ENCODE measurements around a stretch of chr2.

DNA sequence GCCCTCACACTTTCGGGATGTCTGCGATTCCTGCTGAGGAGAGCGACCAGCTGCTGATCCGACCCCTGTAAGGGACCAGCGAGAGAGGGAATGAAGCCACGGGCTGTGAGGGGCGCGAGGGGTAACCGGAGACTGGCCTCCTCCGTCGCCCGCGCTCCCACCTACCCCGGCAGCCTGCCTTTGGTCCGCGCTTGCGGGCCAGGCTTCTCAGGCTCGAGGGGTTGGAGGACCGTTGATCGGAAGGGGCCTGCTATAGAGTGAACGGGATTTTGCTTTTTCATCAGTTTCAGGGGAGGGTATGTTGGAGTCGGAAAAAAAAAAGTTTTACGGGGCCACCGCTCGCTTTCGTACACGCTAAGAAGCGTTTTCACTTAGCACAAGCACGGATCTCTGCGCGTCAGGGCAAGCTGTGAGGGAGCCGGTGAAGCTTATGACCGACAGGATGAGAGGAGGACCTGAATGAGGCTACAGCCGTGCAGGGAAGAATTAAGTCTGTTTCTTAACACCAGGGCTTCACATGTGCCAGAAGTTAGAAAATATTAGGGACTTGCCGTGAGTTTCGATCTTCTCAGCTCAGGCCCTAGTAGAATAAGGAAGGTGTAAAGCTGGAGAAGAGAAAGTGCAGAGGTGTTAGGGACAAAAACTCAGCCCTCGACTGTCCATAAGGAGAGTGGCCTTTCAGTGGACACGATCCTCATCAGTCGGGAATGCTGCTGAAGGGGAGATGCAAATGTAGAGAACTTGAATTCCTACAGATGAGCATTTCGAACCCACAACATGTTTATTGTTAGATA is 500 bp downstream of the CPSF3 start:
- RRBS = 2% methylated on average over 6 of the region's 40 CpGs

DNA sequence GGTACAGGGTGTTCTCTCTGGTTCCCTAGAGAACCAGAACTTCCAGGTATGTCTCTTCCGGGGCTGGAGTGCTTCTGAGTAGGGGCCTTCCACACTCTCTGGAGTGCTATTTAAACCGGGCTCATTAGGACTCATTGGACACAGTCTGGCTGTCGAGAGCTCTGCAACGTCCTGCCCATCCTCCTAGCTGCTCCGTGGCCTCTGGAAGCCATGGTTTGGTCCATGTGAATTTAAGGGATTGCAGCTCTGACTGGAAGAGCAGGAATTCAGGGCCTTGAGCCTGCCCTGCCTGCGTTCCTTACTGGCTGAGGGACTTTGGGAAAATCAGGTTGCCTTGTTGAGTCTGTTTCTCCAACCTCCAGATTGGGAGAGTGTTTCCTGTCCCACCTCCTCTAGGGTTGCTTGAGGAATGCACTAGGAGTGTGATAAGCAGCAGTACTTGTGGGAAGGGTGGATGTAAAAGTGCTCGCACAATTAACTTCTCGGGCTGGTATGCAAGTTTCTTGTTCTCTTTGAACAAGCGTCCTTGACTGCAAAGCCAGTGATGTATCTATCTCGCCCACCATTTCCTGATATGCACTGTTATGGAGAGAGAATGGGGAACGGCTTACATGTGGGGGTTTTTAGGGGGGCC is 84.4 kb upstream of the YWHAQ start:
- RRBS = 83% methylated on average over 1 of the region's 11 CpGs

DNA sequence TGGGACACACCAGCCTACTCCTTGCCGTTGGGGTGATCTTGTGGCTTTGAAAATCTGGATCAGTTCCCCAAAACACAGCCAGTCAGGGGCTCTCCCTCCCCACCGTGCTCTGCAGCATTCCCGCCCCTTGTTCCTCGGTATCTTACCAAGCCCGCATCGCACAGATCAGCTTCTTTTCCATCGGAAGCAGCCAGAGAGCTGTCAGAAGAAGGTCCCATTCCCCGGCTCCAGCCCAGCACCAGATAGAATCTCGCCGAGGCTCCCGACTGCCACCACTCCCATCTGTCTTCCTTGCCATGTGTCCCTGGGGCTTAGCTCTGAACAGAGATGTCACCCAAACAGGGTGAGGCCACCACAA is 70.3 kb upstream of the TAF1B start:
- RRBS = no CpG with 5 or more reads among the region's 11 CpGs

DNA sequence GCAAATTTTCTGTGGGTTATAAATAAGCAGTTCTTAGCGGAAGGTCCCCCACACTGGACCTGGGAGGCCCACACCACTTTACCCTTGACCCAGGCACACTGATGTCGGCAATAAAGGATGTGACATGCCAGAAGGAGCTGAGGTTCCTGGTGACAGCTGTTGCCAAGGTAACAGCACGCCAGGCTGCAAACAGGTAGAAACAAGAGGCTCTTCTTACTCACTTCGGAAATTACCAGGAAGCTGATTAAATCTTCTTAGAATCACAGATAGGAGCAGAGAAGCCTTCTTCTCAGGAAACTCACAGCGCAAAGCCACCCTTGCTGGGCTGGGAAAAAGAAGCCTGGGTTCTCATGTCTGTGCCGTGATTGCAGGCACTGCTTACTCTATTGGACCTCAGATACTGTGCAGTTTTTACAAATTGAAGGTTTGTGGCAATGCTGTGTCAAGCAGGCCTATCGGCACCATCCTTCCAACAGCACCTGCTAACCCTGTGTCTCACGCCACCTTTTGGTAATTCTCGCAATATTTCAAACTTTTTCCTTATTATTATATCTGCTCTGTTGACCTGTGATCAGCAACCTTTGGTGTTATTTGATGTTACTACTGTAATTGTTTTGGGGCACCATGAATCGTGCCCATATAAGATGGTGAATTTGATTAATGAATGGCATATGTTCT is 61.0 kb upstream of the TAF1B start:
- RRBS = no CpG with 5 or more reads among the region's 10 CpGs

DNA sequence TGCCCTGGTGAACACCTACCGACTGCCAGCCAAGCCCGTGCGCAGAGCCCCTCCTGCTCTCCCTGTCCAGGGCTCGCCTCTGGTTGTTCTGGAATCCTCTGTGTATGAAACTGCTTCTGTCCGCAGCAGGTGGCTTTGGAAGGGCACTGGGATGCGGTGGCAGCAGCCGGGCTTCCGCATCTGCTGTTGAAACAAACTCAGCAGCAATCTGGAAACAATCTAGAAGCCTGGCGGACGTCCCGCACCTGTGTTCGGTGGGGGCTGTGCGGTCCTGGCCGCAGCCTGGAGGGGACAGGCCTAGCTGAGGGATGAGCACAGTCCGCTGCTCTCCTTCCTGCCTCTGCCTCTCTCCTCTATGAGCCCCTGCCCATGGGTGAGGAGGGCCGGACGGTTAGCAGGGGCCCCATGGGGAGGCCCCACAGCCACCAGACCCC is 34.0 kb upstream of the KLF11 start:
- RRBS = no CpG with 5 or more reads among the region's 17 CpGs

DNA sequence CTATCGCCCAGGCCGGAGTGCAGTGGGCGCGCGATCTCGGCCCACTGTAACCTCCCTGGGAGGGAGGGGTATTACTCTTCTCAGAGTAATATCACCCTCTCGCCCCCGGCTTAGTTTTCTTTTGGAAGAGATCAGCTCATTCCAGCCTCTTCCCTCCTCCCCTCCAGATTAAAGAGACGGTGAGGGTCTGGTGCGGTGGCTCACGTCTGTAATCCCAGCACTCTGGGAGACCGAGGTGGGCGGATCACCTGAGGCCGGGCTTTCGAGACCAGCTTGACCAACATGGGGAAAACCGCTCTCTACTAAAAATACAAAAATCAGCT is 1.3 kb downstream of the KLF11 start:
- RRBS = 11% methylated on average over 7 of the region's 16 CpGs

GRCh38 chr2:10241660-10242141 is 61.0 kb upstream of the HPCAL1 start:
- RRBS = no CpG with 5 or more reads among the region's 13 CpGs

- RRBS = no CpG with 5 or more reads among the region's 13 CpGs
These were observed 30.9 kb upstream of the HPCAL1 start for GRCh38 chr2:10271781-10272311.

DNA sequence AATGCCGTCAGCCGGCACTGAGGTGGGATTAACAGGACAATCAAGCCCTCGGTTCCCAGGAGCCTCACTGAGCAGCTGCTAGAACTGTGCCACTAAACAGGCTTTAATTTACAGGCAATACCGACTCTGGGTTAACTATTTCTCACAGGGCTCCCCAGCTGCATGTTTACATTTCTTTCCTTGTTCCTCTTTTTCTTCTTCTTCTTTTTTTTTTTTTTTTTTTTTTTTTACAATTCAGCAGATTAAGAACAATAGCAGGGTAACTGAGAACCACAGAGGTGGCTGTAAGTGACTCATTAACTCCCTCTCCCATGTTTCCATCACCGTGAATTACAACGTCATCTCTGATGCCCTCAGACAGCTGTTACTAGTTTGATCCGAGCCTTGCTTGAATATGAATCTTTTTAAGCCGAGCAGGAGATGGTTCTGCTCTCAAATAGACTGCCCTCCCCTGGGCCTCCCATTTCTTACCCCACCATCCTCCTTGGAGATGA is 37.8 kb downstream of the ODC1 start:
- RRBS = no CpG with 5 or more reads among the region's 8 CpGs

GRCh38 chr2:10448965-10449812 is 1.1 kb upstream of the ODC1 start:
- RRBS = 0% methylated on average over 2 of the region's 29 CpGs

- RRBS = no CpG with 5 or more reads among the region's 10 CpGs
These were observed 2.4 kb upstream of the ODC1 start for GRCh38 chr2:10450475-10450964.

DNA sequence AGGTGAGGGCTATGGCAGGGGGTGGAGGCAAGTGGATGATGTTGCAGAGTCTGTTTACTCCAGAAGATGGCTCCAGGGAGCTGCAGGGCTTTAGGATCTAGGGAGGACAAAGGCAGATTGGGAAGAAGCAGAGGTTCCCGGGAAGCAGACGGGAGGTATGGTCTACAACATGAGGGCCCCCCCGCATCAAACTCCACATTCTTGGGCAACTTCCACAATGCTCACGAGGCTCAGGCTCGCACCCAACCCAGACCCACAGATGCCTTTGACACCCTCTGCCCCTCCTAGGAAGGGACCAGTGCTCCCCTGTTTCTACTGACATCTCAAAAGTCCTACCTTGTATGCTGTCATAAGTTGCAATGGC is 12.0 kb upstream of the ATP6V1C2 start:
- RRBS = no CpG with 5 or more reads among the region's 5 CpGs

- RRBS = no CpG with 5 or more reads among the region's 3 CpGs
These were observed 15.6 kb downstream of the PDIA6 start for GRCh38 chr2:10796852-10797600.

GRCh38 chr2:10843986-10844749 is 31.6 kb upstream of the PDIA6 start:
- RRBS = no CpG with 5 or more reads among the region's 17 CpGs

GRCh38 chr2:10847006-10847581 is 34.5 kb upstream of the PDIA6 start:
- RRBS = no CpG with 5 or more reads among the region's 8 CpGs

DNA sequence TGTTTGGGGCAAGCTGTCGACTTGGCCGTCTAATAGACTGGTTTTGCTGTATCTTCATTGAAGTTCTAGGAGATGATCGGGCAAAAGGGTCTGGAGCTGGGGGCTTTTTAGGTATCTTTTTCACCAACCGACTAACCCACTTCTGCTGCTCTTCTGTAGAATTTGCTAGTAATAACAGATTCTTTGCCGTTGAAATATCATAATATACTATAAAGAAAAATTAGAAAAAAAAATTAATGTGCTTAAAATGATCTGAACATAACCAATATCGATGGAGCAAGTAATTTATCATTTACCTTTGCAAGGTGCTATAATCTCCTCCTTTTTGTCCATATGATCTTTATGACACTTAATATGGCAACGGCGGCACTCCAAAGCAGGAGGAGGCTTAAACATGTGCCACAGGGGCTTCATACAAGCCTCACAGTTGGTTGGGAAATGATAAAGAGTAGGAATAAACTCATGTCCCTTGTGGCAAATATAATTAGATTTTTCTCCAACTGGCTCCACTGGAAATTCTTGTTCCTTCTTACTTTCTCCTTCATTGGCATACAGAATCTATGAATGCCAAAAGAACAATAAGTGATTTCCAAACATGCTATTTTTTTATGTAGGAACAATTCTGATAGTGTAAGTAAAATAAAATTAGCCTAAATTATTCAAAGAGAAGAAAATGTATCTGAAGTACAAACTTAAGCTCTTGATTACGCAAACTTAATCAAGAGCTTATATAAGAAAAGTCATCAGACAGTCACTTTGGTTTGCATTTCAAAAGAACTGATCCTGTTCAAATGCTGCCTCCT is 37.1 kb downstream of the SLC66A3 start:
- RRBS = no CpG with 5 or more reads among the region's 9 CpGs

DNA sequence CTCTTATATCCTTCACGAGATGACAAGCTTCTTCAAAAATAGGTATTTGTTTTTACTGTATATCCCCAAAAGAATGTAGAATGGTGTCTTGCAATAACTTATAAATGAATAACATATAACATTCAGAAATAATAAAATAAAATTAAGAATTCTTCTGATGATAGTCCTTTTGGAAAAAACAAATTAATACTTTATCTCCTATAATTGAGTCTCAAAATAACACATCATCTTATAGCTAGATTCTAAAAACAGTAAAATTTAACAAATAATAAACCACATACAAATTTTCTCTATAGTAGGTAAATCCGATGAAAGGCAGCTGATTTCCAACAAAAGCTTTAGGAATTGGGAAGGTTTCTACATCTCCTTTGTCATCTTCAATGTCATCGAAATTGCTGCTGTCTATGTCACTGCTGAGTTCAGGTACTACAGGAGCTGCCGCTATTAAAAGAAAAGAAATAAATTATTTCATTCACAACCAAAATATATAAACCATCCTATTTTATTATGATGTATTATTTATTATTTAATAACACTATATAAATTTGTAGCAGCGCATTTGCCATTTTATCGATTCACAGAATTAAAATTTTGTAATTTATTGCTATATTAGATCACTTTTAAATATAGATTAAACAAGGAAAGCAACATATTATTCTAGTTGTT is 65.8 kb downstream of the SLC66A3 start:
- RRBS = no CpG with 5 or more reads among the region's 6 CpGs

- RRBS = 83% methylated on average over 1 of the region's 11 CpGs
These were observed 36.8 kb downstream of the ROCK2 start for GRCh38 chr2:11307663-11308021.

GRCh38 chr2:11347963-11348845 is 3.8 kb upstream of the ROCK2 start:
- RRBS = no CpG with 5 or more reads among the region's 7 CpGs

- RRBS = no CpG with 5 or more reads among the region's 7 CpGs
These were observed 12.3 kb upstream of the ROCK2 start for GRCh38 chr2:11356694-11357264.

All from brain (tissue), 1 donor.